Zone of skin (tissue), 1 donor: ENCODE results near the genes PTPN3 and TXN.

GRCh38 chr9:109418573-109419431, 79.3 kb downstream of the PTPN3 start:
- RRBS = no CpG with 5 or more reads among the region's 9 CpGs

GRCh38 chr9:109497372-109498723, at the start of gene PTPN3:
Gene PTPN3 (minus strand): TSS chr9:109498307.
- RRBS = 2% methylated on average over 49 of the region's 145 CpGs

GRCh38 chr9:109538315-109538618, 40.2 kb upstream of the PTPN3 start:
- RRBS = no CpG with 5 or more reads among the region's 3 CpGs

DNA sequence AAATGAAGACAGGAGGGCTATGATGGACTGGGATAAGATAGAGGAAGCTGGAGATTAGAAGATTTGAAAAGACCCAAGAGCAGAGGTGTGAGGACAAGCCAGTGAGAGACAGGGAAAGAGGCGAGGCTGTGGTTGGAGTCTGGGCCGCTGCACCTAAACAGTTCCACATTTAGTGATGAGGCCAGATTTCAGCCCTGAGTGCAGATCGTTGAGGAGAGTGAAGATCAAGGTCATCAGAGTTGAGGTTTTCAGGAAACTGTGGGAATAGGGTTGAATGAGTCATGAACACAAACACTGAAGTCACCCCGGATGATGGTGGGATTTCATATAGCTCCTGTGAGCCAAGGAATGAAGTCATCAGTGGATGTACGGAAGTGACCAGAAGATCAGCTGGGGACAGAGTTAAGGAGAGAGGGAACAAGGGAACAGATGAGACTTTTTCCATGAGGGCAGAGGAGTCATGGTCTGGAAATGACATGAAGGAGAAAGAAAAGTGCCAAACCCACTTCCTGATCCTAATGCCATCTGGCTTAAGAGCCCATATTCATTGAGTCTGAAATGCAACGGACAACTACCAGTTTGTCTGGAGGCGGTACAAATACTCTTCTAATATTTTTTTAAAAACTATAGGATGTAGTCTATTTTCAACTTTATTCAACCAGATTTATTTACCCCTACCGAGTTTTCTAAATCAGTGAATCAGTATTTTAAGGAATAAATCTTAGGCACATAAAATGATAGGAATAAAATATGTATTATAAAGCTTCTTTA, 36.5 kb downstream of the PALM2AKAP2 start:
- RRBS = no CpG with 5 or more reads among the region's 8 CpGs

DNA sequence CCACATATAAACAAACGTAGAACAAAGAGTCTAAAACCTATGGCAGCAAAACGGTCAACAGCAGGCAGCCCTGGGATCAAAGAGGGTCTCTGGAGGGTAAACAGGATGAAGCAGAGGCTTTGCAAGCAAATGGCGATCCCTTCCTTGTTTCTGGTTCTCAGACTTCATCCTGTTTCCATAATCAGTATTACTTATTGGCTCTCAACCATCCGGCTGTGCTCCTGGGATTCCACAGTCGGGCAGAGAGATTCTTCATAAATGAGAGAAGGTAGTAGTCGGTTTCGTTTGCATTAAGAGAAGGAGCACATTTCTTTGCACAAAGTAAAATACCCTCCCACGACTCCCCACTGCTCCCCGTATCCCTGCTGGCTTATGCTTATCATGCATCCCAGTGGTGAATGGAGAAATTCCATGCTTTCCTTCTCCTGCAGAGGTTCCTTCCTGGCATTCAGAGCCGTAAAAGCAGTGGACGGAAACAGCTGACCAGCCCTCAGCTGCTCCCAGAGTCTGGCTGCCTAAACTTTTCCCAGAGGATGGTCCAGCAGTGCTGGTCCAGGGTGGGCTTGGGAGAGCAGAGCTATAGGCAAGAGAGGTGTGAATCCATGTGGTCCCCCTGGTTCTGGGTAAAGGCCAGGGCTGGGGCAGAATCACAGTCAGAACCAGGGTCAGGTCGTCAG, 93.2 kb downstream of the C9orf152 start:
- RRBS = no CpG with 5 or more reads among the region's 12 CpGs

- RRBS = no CpG with 5 or more reads among the region's 15 CpGs
These were observed 91.5 kb downstream of the C9orf152 start for GRCh38 chr9:110116339-110117045.

GRCh38 chr9:110148174-110148728, 59.7 kb downstream of the C9orf152 start:
- RRBS = no CpG with 5 or more reads among the region's 6 CpGs

DNA sequence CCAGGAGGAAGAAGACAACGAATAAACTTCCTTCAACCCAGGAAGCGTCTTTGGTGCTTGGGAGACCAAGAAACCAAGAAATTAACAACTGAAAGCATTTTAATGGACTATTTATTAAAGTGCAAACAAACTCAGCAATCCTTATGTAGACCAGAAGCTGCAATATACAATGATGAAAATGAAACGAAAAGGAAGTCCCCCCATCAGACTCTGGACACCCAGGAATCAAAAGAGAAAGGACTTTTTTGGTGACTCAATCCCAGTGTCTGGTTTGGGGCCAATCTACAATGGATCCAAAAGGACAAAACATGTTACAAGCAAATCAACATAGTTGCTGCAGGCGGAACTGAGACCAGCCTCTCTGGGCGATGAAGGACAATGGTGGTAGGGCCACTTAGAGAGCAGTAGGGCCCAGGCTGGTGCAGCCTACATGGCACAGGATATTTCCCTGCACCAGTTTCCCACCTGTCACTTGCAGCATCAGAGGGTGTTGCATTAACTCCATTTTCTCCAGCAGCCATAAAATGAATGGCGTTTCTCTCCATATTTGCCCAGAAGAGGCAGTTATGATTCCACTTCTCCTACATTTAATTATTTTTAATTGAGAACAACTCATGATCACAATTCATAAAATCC, 39.4 kb downstream of the C9orf152 start:
- RRBS = no CpG with 5 or more reads among the region's 6 CpGs

- RRBS = 1% methylated on average over 19 of the region's 94 CpGs
These were observed at the start of gene TXN for GRCh38 chr9:110256177-110257253. Gene TXN (minus strand): TSS chr9:110256507.

- RRBS = no CpG with 5 or more reads among the region's 9 CpGs
These were observed 1.0 kb upstream of the TXN start for GRCh38 chr9:110257254-110257843.

DNA sequence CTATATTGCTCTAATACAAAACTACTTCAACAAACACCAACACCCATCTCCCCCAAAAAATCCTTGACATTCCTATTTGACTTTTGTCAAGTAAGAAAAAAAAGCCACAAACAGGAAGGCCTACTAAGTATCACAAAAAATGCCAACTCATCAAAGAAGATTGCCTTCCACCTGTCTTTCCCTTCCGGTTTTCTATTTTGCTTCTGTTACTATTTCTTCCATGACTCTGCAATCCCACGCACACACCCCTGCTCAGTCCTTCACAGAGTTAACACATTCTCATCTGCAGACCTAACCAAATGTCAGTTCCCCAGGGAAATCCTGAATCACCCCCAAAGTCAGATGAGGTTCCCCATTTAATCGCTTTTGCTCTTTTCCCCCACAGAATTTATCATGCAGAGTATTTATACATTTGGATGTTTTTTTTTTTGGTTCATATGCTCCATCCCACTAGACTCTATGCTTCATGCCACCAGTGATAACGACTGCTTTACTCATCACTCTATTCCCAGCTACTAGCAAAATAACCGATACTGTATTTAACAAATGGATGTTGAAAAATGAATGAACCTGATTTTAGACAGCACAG, 15.1 kb downstream of the LPAR1 start:
- RRBS = no CpG with 5 or more reads among the region's 5 CpGs

- RRBS = no CpG with 5 or more reads among the region's 3 CpGs
These were observed 31.3 kb downstream of the OR2K2 start for GRCh38 chr9:111298599-111299247.

DNA sequence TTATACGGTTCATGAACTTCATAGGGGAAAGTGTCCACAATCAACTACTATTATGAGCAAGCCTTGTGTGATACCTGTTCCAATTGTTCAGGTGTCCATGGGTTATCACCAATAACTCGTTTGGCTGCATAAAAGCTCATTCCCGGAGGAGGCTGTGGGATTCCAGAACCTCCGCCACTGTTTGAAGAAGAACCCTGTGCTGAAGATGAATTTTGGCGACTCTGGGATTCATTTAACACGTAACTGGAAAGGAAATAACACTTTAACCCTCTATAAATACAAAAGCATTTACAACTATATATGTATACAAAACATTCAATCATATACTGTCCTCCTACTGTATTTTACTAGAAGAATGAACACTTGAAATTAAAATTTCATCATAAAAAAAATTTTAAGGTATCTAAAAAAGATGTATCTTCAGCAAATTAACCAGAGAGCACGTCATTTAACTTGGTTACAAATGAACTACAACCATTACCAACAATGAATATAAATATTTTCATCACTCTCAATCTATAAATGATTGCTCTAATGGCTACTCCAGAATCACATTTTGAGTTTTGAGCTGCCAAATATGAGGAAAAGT, 47.2 kb downstream of the ECPAS start:
- RRBS = no CpG with 5 or more reads among the region's 7 CpGs

- RRBS = 0% methylated on average over 2 of the region's 6 CpGs
These were observed 463 bp upstream of the DNAJC25 start for GRCh38 chr9:111630745-111630996.

GRCh38 chr9:111662771-111662899, 1.2 kb downstream of the GNG10 start:
- RRBS = no CpG with 5 or more reads among the region's 1 CpG

- RRBS = no CpG with 5 or more reads among the region's 9 CpGs
These were observed 11.1 kb upstream of the SHOC1 start for GRCh38 chr9:111805566-111806562.

- RRBS = no CpG with 5 or more reads among the region's 6 CpGs
These were observed 63.0 kb downstream of the UGCG start for GRCh38 chr9:111959377-111960268.

DNA sequence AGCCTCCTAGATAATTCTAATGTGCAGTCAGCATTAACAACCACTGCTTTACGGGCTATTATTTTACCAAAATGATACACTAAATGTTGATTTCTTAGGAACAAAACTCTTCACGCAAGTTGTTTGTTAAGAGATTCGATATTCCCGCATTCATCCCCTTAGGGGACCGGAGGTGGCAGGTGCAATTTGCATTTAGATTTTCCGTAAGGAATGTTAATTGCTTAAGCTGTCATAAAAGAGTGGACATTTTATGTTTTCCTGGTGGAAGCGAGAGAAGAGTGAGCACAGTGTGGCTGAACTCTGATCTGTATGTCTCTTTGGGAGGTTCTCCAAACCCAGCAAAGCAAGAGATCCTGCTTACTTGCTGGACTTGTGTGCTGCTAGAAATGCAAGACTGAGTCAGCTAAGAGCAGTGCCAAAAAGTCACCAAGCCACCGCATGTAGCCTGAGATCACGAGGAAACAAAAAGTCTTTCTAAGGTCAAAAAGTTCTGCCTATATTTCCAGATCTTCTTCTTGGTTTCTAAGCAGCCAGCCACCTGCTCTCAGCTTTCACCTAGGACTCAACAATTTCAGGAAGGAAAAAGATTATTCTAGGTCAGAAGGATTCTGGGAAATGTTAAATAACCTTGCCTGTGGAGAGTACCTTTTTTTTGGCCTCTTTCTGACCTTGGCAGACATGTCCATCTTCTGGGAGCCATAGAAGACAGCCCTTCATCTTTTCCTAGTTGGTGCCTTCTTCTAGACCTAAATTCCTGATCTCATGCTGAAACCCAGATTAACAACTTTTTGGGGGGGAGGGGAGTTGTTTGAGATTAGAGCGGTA, 77.8 kb downstream of the UGCG start:
- RRBS = no CpG with 5 or more reads among the region's 10 CpGs

GRCh38 chr9:112022118-112022483, 125.5 kb downstream of the UGCG start:
- RRBS = no CpG with 5 or more reads among the region's 4 CpGs

- RRBS = no CpG with 5 or more reads among the region's 3 CpGs
These were observed 56.1 kb downstream of the SUSD1 start for GRCh38 chr9:112119031-112119322.